Cardiac muscle cell (in vitro differentiated cells and primary cell): Measurements from ENCODE around the genes KNOP1 and GPR139.

DNA sequence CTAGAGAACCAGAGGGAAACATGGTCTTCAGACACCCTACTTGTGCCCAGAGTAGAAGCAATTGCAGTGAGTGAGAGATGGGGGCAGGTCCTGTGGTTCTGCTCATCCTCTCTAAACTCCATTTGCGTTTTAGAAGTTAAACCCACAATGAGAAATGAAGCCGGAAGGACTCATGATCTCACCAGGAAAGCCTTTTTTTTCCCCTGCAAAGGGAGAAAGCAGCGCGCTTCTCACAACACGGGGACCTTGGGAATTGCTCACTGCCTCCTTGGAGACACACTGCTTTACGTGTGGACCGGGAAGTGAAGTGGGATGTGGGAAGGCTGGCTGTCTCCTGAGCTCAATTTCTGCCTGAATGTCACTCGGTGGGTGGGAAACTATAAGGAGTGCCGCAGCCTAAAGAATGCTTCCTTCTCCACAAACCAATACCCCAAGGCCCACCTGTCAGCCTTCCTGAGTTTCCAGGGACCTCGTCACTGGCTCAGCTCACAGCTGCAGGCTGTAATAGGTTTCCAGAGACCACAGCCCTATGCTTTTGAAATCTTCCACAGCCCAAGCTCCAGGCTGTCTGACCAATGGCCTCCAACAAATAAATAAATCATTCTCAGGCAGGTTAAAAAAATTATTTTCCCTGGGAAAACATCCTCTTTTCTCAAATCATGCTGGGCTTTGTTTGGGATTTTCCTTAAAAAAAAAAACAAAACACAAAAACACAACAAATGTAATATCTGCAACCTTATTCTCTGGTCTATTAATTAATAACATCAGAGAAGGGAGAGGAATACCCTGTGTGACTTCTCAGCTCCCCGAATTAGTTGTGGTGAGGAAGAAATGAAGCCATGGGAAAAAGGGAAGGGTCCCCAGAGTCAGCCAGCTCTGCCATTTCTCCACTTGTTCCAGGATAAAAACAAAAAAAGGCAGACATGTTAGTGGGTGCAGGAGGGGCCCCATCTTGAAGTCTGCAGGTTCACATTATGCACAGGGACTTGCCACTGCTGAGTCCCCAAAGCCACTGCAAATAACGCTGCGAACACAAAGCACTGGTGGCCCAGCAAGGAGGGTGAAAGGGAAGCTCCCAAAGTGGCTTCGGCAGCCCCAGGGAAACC, 365.2 kb downstream of the XYLT1 start:
- RAMPAGE, long total RNA: no peak
- RRBS: no CpG with 5 or more reads among the region's 14 CpGs

DNA sequence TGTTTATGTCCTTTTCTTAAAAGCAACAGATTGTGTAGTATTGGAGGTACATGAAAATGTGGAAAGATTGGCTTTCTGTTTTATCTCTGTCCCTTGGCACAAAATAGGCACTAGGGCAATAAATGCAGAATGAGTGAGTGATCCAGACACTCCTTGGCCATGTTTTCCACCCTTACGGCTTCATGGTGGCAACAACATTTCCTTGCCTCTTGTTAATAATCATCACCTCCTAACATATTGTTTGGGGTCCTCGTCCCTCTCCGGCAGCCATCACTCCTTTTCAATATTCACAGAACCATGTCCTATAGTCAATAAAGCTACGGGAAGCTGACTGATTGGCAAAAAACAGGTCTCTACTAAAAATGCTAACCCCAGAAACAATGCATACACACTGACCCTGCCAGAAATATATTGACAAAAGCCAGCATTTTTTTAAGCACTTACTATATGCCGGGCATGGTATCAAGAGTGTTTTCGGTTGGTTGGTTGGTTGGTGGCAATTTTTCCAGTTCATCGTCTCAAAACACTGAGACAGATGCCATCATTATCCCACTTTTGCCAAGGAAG, 249.8 kb downstream of the XYLT1 start:
- RAMPAGE, long total RNA: no peak
- RRBS: no CpG with 5 or more reads among the region's 7 CpGs

DNA sequence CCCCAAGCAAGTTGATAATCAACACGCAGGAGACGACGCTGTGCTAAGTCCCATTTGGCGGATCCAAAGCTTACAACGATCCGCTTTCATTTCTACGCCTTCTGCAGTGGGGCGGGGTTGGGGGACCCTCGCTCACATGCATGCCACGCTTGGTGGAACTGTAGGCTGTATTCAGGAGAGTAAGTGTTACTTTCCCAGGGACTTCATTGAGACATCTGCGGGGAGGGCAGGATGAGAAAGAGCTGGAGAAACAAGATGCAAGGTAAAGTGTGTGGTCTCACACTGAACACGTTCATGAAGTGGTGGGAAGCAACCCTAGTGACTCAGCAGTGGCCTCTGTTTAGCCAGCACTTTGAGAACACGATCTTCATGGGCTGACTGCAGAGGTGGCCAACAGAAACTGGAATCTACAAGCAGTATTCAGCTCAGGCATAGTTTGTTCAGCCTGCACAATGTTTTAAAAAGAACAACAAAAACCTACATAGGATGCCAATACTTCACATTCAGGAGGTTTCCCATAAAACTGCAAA, 100.4 kb downstream of the XYLT1 start:
- RAMPAGE, long total RNA: no peak
- RRBS: no CpG with 5 or more reads among the region's 13 CpGs

- RAMPAGE, long total RNA: no peak
- RRBS: no CpG with 5 or more reads among the region's 21 CpGs
Measured at GRCh38 chr16:17459507-17460805, 10.8 kb downstream of the XYLT1 start.

GRCh38 chr16:17471138-17472082, 650 bp upstream of the XYLT1 start:
- RAMPAGE, long total RNA: no peak
- RRBS: 0% methylated on average over 4 of the region's 27 CpGs

GRCh38 chr16:18809280-18809930, 8.1 kb upstream of the ARL6IP1 start:
- RAMPAGE, long total RNA: no peak
- RRBS: no CpG with 5 or more reads among the region's 9 CpGs

DNA sequence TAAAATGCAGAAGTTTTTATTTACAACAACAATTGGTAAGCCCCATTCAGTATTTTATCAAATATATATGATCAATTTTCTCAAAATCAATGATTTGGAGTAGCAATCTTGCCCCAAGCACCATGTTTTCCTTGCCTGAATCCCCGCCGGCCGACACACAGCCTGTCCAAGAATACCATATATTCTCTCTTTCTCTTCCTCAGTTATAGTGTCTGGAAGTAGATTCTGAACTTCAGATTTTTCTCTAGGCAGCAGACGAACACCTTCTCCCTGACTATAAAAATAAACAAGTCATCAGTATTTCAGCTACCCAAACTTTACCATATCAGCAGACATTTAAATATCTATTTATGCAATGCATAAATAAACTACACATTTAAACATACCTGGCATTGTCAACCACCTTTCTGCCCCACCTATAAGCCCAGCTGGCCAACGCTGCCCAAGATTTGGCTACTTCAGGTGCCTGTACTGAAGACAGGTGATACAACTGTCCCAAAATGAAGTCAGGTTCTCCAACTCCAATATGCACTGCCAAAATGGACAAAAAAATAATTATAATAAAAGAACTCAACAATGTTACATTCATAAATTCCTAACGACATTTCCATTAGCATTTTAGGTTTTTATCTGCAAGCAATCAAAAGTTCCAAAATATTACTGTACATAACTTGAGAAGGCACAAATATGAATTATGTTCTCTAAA, 50.7 kb upstream of the ARL6IP1 start:
- RAMPAGE, long total RNA: no peak
- RRBS: no CpG with 5 or more reads among the region's 6 CpGs

- RAMPAGE, long total RNA: no peak
- RRBS: no CpG with 5 or more reads among the region's 2 CpGs
Measured at GRCh38 chr16:18959122-18959644, 24.6 kb upstream of the TMC7 start.

- RAMPAGE, long total RNA: no peak
- RRBS: no CpG with 5 or more reads among the region's 15 CpGs
Measured at GRCh38 chr16:19203491-19204208, 35.6 kb downstream of the SYT17 start.

DNA sequence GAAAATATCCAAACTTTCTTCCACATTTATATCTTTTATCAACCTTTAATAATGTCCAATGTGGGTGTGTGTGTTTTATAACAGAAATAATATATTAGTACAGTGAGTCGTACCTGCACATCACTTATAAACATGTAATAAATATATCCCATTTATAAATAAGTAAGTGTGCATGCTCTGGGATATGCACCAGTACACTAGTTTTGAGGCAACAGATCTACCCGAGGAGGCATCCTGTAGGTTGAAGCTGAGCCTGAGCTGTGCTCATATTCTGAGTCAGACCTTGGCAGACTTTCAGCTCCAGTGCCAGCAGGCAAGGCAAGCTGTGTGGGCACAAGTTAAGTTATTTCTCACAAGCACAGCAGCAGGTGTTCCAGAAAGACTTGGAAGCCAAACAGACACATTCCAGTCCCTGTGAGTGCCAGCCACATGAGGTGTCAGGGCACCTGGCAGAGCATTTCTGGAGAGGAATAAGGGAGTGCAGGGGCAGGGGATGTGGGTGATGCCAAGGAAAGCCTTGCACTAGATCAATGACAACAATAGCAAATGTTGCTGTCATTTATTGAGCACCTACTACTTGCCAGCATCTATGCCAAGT, 1.3 kb upstream of the CLEC19A start:
- RAMPAGE, long total RNA: no peak
- RRBS: no CpG with 5 or more reads among the region's 2 CpGs

- RAMPAGE, long total RNA: no peak
- RRBS: no CpG with 5 or more reads among the region's 5 CpGs
Measured at GRCh38 chr16:19291353-19291836, 5.9 kb downstream of the CLEC19A start.

- RAMPAGE, long total RNA: no peak
- RRBS: no CpG with 5 or more reads among the region's 2 CpGs
Measured at GRCh38 chr16:19384734-19385091, 33.0 kb upstream of the TMC5 start.

- RAMPAGE, long total RNA: no peak
- RRBS: no CpG with 5 or more reads among the region's 2 CpGs
Measured at GRCh38 chr16:19392224-19392833, 25.4 kb upstream of the TMC5 start.

DNA sequence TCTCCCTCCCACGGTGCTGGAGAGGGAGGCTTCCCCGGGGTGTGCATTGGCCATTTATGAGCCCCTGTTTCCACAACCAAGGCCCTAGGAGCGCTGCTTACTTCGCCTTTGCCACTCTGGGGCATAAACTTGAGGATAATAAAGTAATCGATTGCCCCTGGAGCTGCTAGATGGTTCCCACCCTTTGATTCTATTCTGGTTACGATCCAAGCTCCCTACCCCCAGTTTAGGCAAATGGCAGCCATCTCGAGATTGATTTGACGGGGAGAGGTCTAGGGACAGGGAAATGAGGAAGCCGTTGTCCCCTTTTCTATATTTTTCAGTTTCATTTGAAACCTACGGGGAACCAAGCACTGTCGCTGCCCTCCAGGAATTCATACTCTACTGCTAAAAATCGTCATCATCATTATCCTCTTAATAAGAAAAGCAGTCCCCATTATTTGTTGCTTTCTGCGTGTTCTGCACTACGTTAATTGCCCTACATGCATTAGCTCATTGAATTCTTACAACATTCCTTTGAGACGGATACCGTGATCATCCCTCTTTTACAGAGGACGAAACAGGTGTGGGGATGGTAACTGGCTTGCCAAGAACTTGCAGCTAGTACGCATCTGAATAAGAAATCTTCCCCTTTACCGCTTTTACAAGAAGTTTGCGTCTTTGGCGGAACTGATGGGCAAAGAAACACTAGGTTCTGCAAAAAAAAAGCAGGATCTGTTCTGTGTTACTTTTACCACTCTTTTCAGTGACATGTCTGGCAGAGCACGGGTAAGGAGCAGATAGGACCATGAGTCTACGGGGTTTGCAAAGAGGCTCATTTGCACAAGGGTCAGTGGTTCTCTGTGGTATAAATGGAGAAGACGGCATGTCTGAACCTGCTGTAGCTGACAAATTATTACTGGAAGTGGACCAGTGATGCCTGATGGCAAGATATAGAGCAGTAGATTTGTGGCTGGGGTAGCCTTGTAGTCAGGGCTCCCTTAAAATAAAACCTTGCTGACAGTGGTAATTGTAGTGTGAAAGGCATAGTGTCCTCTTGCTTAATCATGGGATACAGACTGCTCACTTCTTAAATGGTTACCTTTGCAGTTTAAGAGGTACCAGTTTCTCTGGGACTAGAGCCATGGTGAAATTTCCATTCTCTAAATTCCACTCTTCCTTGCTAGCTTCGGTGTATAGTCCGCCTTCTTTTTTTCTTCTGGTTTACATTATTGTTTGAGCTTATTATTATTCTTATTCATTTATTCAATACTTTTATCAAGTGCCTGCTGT, 1.2 kb downstream of the CCP110 start:
- RAMPAGE, long total RNA: no peak
- RRBS: 2% methylated on average over 2 of the region's 26 CpGs

- RAMPAGE, long total RNA: no peak
- RRBS: no CpG with 5 or more reads among the region's 8 CpGs
Measured at GRCh38 chr16:19658730-19659496, 59.1 kb downstream of the KNOP1 start.

DNA sequence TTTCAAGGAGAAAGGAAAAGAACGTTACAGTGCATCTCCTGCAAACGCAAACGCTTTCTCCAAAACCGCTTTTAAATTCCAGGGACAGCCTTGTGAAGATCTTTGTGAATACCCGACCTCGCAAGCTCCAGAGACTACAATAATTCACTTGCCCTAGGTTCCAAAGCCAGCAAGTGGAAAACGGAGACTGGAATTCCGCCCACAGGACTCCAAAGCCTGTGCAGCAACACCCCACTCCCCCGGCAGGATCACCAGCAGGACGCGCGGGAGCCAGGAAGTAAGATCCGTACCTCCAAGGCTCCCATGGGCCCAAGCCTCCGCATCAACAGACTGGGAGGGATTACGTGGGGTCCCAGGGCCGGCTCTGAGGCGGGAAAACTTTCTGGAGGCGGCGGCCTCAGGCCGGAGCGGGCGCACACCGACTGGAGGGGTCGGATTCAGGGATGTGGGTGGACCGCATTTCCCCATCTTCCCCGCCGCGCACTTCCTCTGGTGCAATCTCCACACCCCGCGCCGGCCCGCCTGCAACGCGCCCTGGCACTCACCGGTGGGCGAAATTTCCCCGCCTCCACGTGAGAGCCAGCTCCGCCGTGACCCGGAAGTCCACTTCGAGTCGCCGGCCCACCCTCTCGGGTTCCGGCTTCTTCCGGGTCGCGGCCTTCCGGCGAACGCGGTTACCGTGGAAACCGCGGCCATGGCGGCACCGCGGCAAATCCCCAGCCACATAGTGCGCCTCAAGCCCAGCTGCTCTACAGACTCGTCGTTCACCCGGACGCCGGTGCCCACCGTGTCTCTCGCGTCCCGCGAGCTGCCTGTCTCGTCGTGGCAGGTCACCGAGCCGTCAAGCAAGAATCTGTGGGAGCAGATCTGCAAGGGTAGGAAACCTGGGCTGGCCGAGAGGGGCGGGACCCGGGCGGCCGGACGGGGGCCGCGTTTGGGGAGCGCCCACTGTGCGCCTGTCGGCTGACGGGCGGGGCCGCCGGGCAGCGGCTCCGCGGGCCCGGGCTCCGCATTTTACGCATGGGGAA, at the start of gene KNOP1:
TSS of gene KNOP1 (minus strand) at position 615 of the 1,028 bp plus-strand sequence.
- RAMPAGE, long total RNA: start-site peak on the minus strand centred at position 564 of the sequence, 76 bp wide, 836 and 137 reads in 2 replicates
- RRBS: 2% methylated on average over 43 of the region's 95 CpGs

GRCh38 chr16:19756932-19757372, 38.9 kb downstream of the IQCK start:
- RAMPAGE, long total RNA: no peak
- RRBS: no CpG with 5 or more reads among the region's 3 CpGs

GRCh38 chr16:19761371-19761699, 43.3 kb downstream of the IQCK start:
- RAMPAGE, long total RNA: no peak
- RRBS: no CpG with 5 or more reads among the region's 2 CpGs

GRCh38 chr16:19923447-19923772, 38.8 kb upstream of the GPRC5B start:
- RAMPAGE, long total RNA: no peak
- RRBS: no CpG with 5 or more reads among the region's 5 CpGs

DNA sequence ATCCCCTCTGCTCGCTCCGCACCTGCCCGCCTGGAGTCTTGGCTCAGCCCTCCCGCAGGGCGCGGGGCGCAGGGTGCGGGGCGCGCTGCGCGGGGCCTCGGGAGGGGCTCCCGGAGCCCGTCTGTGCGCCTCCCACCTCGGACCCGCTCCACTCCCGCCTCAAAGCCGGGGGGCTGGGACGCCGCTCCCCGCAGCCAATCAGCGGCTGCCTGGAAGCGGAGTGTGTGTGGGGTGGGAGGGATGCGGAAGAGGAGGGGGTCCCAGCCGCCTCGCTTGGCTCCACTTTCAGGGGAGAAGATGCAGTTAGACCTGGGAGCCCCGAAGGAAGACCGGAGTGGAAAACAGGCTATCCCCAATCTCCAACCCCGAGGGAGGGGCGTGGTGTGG, at the start of gene GPR139:
TSS of gene GPR139 (minus strand) at position 125 of the 387 bp plus-strand sequence.
- RAMPAGE, long total RNA: no peak
- RRBS: 3% methylated on average over 7 of the region's 32 CpGs